Metastatic Lung Carcinoma in the Adrenal Gland (tissue), 1 donor: ENCODE measurements around a stretch of chr5.

- PRO-cap = no peak
Measured at GRCh38 chr5:141672624-141672905, 9.5 kb downstream of the ARAP3 start.

DNA sequence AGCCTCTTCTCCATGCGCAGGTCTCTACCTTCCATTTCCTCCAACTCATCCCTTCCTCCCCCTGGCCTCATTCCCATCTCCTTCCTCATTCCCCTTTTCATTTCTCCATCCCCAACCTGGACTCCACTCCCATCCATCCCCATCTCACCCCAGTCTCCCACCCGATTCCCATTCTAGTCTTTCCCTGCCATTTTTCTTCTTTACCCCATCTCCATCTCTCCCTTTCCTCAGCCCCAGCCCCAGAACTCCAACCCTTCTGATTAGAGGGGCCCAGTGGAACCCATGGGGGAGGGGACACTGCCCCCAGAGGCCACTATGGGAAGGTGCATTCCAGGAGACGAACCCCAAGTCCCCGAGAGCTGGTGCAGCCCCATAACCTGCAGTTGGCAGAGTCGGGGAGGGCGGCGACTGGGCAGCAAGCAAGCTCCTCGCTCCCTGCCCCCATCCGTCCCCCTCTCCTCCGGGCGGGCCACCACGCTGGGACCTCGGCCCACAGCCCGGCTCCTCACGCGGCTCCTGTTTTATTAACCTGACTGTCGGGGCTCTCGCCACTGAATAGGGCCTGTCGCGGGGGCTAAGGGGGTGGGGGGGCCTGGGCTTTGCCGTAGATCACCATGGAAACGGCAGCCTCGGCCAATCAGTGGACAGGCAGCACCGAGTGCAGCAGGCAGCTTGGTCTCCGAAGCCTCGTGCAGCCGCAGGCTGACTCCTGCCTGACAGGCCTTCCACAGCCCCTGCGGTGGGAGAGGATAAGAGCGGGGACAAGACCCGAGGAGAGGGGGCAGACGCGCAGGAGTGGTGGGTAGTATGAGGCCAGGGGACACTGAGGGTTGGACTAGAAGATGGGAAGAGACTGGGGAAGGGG, 66.6 kb downstream of the PCDH1 start:
- PRO-cap = no peak

DNA sequence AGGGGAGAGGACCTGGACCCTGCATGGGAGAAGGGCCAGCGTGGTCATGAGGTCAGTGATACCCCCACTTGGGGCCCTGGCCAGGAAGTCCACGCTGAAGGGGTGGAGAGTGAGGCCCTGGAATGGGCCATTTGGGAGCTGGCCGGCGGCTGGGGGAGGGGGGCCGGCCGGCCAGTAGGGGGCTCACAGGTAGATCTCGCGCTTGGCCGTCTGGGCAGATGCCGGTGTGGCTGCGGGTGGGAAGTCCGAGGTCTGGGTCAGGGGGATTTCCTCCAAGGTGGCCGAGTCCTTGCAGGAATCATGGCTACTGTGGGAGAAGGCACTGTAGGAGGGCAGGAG, 24.4 kb downstream of the PCDH1 start:
- PRO-cap = no peak

DNA sequence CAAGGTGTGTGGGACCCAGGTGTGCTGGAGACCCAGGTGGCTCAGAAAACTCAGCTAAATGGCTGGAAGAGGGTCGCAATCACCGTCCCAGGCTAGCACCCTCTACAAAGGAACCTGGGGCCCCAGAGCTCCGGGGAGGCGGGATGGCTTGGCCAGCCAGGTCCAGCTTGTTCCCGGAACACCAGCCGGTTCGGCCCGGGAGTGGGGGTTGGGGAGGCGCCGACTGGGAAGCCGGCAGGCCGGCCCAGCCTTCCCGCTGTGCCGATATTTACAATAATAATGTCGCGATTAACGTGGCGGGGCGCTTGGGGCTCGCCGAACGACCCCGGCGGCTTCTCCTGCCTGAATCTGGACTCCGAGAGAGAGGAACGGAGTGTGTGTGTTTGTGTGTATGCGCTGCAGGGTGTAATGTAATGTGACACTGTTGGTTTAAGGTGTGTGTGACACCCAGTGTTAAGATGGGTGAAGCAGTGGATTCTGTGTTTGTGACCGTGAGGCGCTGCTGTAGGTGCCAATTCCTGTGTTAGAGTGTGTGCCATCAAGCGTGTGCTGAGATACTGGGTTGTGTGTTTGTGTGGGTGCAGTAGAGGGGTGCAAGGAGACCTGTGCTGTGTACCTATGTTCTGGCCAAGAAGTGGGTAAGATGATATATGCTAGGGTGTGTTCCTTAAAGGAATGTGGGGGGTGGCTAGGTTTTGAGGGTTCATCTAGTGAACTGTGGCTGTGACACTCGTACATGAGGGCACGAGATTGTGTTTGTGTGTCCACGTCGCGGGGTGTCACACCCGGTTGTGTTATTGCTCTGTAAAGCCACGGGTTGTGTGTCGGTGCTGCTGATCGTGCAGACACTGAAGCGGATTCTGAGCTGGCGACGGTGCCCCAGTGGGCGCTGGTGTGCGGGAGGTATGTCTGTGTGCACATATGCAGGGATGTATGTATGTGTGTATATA, 1.1 kb downstream of the PCDH1 start:
- PRO-cap = bidirectional peak, plus-strand start at position 201 of the sequence, minus-strand start at position 183 of the sequence; bidirectional peak, plus-strand start at position 470 of the sequence, minus-strand start at position 350 of the sequence

- PRO-cap = no peak
Measured at GRCh38 chr5:141878104-141878331, 192 bp downstream of the PCDH1 start.

DNA sequence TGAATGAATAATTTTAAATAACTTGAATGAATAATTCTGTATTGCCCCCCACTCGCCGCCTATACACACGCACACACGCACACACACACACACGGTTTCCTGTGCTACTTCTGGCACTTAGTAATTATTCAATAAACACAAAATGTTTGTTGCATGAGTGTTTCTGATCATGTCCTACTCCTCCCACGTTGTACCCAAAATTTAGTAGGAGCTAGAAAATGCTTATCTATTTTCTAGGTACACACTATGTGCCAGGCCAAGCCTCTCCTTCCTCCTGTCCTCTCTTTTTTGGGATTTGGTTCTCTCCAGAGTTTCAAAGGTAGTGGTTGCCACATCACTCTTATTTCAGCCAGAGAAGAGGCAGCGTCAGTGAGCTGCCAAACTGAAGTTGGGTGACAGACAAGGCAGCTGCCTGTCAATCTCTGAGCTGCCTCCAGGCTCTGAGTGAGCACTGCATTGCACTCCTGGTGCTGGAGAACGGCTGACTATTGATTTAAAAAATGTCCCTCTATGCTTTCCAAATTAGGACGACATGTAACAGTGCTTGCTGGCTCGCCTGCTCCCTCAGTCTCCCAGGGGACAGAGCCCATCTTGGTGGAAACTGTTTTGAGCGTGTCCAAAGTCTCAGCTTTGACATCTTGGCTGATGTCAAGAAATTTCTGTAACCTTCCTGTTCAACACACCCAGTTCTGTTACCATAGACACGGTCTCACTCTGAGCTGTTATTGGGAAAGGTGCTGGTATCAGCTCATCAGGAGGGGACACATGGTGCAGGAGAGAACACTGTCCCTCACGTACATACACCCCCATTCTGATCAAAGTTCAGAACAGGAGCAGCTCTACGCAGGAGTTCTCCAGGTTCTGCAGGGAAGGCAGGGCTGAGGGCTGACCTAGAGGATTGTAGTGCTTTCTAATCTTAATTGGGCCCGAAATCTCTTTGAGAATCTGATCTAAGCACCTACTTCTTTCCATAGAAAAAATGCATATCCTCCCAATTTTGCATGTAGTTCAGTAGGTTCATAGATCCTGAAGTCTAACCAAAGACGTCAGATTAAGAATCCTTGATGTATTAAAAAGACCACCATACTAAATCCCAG, 15.8 kb downstream of the PCDH12 start:
- PRO-cap = no peak

DNA sequence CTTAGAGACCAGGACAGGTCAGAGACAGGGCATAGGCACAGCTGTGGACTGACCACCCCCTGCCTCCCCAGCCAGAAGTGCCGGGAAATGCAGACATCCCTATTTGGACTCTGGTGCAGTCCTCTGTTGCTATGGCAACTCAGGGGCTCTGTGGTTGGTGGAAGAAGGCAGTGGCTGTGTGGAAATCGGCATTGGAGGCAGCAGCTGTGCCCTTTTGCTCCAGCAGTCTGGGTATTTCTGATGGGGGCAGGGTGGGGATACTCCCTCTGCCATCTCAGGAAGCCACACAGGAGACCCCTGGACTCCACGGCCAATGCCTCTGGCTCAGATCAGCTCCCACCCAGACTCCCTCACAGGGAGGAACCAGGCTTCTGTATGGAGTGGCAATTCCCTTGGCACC, 43.2 kb upstream of the NDFIP1 start:
- PRO-cap = no peak

GRCh38 chr5:142153184-142153663, 44.6 kb downstream of the NDFIP1 start:
- PRO-cap = no peak

DNA sequence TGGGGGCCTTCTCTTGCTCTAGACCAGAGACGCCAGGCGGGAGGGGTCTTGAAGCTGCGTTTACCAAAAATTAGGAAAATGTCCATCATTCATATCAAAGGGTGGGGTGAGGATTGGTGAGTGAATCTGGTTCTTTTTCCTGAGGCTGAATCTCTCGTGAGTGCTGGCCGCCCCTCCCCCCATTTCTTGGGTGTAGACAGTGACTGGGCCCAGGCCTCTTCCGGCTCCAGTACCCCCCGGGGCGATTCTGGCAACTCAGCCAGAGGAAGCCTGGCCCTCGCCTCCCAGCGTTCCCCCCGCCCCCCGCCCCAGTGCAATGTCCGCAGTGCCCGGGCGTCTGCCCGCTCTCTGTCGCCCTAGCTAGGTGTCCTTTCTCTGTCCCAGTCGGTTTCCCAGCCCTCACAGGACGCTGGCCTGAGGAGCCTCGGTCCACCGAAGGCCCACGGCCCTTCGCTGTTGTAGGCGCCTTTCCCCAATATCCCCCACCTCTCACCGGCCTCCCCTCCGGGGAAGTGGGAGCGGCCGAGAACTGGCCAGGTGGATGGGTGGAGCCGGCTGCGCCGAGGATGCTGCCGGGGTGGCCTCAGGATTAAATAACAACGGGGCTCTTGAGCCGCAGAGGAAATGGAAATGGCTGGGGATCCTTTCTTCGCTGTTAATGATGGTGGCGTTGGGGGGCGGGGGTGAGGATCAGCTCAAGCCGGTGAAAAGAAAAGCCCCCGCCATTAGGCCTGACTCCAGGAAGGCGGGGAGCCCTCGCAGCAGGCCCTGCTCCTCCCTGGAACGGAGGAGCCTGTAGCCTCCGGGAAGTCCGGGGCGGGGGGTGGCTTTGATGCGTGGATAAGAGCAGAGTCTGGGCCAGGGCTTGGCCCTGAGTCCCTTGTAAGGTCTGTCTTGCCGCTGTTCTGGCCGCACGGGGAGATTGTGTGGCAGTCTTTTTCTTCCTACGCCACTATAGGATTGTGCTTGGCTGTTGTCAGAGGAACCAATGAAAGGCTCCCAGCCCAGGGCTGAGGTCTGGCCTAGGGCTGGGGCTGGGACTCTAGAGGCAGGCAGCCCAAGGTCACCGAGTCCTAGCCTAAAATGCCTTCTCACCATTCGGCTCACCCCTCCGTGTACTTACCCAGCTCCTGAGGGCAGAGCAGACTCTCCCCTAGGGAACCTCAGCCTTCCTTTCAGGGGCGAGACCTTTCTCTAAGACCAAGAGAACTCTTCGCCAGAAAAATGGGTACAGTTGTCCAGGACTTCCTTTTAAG, 1.2 kb upstream of the SPRY4 start:
- PRO-cap = bidirectional peak, plus-strand start at position 311 of the sequence, minus-strand start at position 257 of the sequence; bidirectional peak, plus-strand start at position 618 of the sequence, minus-strand start at position 514 of the sequence; unidirectional peak, minus-strand start at position 990 of the sequence

DNA sequence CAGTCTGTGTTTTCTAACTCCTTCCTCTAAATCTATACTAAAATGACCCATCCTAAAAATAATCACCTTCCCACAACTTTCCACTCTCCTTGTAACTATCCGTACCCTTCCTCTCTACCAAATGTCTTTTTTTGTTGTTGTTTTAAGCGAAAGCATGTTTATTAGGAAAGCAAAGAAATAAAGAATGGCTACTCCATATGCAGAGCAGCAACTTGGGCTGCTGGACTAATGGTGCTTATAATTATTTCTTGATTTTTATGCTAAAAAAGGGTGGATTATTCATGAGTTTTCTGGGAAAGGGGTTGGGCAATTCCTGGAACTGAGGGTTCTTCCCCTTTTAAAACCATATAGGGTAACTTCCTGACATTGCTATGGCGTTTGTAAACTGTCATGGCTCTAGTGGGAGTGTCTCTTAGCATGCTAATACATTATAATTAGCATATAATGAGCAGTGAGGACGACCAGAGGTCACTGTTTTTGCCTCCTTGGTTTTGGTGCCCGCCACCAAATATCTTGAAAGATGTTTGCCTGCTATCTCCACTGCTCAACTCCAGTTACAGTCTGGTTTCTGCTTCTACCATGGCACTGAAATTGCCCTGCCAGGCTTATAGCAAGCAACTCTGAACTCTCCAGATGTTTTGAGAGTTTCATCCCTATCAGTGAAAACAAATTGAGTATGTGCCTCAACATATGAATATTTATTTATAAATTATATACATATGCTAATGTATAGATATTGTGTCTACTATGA, 121.9 kb upstream of the SPRY4 start:
- PRO-cap = no peak

DNA sequence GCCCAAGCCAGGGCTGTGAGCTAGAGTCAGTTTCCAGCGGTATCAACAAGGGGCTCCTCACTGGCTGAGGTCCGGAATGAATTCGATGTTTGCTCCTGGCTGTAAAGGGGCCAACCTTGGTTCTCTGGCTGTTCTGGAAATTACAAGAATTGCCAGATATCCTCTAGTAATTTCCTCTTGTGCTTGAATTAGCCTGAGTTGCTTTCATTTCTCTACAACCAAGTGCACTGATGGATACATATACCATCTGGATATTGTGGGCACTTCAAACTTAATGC, 129.2 kb upstream of the SPRY4 start:
- PRO-cap = no peak

GRCh38 chr5:142511998-142512413, 173.9 kb downstream of the FGF1 start:
- PRO-cap = no peak

- PRO-cap = no peak
Measured at GRCh38 chr5:142697143-142698342, 11.7 kb upstream of the FGF1 start.

- PRO-cap = no peak
Measured at GRCh38 chr5:142716071-142716487, 30.2 kb upstream of the FGF1 start.

DNA sequence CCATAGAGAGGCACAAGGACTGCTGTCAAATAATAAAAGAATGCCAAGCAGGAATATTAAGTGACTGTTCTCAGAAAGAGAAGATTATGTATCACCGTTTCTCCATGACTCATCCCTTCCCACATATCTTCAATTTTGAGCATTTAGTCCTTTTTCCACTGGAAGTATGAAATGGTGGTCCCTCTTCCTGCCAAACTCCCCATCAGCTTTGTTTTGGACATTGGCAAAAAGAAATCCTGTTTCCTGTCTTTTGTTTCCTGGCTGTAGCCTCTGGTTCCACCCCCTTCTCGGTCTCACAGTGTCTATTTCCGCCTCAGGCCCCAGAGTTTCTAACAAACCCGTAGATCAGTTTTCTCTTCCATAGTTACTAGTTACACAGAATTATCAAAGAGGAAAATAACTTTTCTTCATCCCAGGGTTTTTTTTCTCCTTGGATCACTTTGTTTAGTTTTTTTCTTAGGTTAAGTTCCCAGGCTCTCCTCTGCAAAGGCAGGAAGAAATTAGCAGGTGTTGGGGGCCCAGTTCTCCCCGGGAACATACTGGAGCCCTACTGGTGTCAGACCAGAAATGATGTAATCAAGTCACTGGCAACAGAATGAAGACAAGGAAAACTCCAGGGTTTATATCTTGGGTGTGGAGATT, 26.4 kb upstream of the ARHGAP26 start:
- PRO-cap = no peak

DNA sequence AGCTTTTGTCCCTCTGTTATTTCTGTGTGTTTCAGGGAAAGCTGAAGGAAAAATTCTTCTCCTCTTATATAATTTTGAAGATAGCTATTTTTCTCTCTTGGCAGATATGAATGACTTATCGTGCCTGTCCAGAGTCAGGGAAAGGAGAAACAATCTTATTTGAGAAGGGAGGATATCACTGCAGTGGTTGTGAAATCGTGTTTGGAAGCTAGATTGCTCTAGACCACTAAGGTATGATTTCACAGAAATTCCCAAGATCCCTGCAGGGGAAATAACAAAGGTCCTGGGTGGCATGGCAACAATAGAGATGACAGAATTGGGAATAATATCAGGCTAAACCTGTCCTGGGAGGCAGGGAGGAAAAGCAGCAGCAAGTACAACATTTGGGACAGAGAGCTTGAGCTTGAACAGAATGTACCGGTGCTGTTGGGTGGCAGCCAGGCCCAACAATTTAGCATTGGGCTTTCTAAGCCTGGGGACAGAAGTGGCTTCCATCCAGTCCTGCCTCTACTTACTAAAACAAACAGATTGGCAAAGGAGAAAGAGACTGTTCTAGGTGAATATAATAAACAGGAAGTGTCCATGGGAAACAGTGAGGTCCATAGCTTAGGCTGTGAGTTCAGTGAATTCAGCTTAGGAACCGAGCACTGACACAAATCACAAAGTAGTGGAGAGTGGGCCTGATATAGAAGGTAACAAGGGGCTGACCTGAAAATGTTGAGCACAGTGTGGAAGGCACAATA, 17.0 kb upstream of the ARHGAP26 start:
- PRO-cap = no peak

DNA sequence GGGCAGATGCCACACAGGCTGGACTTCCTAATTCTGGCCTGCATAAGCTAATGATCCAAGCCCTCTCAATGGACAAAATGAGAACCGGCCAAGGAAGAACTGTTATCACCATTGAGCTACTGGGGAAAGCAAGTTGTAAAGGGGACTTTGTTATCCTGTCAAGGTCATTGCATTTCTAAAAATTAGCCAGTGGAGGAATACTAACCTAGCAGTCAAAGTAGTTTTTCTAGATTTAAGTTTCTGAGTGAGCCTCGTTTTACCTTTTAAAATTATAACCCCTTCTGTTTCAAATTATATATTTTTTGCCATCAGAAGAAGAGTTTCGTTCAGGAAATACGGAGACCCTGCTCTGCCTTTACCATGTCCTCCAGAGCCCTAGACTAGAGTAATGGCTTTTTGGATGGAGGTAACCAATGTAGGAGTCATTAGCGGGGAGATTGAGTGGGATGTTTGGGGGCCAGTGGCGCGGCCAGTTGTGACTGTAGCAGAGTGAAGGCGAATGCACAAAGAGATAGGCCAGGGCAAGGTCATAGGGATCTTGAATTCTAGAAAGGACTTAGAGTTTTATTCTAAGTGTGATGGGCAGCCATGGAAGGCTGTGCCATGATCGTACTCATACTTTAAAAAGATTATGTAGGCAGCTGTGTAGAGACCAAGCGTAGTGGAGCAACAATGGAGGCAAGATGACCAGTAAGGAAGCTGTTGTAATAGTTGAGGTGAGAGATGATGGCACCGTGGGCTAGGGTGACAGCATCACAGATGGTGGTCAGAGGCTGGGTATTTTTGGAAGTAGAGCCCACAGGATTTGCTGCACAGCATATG, 7.3 kb downstream of the ARHGAP26 start:
- PRO-cap = no peak

DNA sequence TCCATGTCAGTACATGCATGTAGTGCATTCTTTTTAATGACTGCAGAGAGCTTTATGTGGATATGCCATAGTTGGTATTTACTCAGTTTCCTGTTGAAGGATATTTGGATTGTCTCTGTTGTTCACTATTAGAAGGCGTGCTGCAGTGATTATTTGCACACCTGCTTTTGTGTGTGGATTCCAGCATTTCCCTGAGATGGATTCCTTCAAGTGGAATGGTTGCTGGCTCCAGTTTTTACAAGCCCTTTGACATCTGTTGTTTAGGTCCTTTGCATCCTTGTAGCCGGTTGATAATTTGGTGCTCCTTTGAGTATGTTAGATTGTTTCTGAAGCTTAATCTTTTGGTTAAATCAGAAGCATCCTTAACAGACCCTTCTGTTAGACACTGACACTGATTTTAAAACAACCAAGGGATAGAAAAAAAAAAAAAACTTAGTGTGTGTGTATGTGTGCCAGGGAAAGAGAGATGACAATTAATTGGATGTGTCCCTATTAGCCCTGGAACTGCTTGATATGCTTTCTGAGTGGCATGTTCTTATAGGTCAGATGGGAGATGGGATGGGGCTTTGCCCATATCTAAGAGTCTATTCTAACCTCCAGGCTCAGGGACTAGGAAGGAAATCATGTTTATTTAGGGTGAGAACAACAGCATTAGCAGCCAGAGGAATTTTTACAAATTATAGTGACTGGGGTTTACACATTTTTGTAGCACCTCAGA, 8.5 kb downstream of the ARHGAP26 start:
- PRO-cap = no peak

- PRO-cap = no peak
Measured at GRCh38 chr5:142799448-142799914, 29.3 kb downstream of the ARHGAP26 start.

GRCh38 chr5:142857263-142857772, 87.1 kb downstream of the ARHGAP26 start:
- PRO-cap = no peak